Spleen (tissue), 7 donors: ENCODE measurements around a stretch of chr1.

GRCh38 chr1:188757570-188758376 lies 1719.9 kb downstream of the BRINP3 start:
- PRO-cap, 4 experiments: no peak in any of the 4 experiments
- RAMPAGE, long total RNA, 4 experiments: no peak in any of the 4 experiments

DNA sequence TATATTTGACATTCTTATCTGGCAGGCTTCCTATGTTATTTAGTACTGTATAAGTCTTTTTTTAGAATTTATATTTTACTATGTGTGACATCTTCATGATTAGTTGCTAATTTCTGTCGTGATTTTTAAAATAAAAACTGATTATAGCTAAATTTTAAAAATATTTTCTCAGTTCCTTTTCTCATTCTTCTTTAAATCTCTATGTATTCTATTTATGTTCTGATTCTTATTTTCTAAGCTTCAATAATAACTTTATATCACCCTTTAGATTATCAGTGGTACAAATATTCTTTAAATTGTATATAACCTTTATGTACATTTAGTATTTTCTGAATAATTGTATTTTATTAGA lies 844.6 kb downstream of the BRINP3 start:
- PRO-cap, 4 experiments: no peak in any of the 4 experiments
- RAMPAGE, long total RNA, 4 experiments: no peak in any of the 4 experiments

DNA sequence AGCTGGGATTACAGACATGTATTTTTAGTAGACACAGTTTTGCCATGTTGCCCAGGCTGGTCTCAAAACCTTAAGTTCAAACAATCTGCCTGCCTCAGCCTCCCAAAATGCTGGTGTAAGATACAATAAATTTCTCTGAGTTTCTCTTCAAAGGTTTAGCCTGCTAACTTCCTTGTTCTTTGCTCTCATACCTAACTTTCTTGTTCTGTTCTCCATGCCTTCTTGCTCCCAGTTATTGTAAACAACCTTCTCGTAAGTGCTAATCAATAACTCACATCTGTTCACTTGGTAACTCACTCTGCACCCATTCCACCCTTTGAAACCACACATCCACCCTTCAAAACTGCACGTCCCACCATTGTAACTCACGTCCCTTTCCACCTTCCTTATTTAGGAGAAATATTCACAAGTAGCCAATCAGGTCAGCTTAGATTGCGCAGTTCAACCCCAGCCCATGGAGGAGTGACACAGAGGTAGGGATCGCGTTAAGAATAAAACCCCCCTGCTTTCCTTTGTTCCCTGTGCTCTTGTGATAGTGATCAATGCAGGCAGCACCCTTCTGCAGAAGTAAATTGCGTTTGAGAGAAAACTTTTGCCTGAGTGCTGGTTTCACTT lies 789.4 kb upstream of the RGS18 start:
- PRO-cap, 4 experiments: no peak in any of the 4 experiments
- RAMPAGE, long total RNA, 4 experiments: no peak in any of the 4 experiments

- PRO-cap, 4 experiments: no peak in any of the 4 experiments
- RAMPAGE, long total RNA, 4 experiments: no peak in any of the 4 experiments
Observed at GRCh38 chr1:192066374-192066791, 91.9 kb upstream of the RGS18 start.

GRCh38 chr1:192767852-192768092 lies 41.1 kb upstream of the RGS2 start:
- PRO-cap, 4 experiments: no peak in any of the 4 experiments
- RAMPAGE, long total RNA, 4 experiments: no peak in any of the 4 experiments

- PRO-cap, 4 experiments: peak in 4 of 4 experiments; most common plus-strand start chr1:192812151 (in 3)
- RAMPAGE, long total RNA, 4 experiments: no peak in any of the 4 experiments
Observed at GRCh38 chr1:192811461-192812487, 2.9 kb downstream of the RGS2 start.

- PRO-cap, 4 experiments: no peak in any of the 4 experiments
- RAMPAGE, long total RNA, 4 experiments: no peak in any of the 4 experiments
Observed at GRCh38 chr1:193013179-193013841, 45.9 kb downstream of the UCHL5 start.

DNA sequence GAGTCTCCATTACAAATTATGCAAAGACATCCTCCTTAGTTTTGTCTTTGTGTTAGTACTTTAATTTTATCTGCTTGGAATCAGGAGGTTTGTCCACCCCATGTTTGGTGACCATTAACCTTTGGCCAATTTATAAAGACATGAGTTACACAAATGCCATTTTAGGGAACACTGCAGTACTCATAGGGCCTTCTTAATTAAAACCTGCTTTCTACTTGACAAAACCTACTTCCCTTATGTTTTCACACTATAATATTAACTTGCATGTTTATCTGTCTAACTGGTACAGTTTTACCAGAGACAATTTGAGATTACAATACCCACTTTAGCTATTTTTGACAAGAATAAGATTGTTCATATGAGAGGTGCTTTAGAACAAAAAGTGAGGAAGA lies 7.8 kb upstream of the CDC73 start:
- PRO-cap, 4 experiments: no peak in any of the 4 experiments
- RAMPAGE, long total RNA, 4 experiments: no peak in any of the 4 experiments

DNA sequence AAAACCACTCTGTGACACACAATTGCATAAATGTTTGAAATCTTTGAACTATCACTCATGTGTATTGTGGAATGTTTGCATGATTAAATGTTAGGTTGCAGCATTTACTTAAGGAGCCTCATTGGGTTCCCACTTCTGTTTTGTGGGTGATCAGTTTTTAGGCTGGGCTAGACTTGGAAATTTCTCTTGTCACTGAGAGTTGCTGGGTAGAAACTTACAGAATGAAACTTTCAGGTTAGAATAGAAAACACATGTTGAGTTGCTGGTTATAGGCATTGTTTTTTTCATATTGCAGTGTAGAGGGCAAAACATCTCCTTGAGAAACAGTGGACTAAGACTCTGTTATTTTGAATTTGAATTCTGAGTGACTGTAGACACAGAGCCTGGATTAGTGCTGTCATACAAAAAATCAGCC lies 270.6 kb upstream of the B3GALT2 start:
- PRO-cap, 4 experiments: no peak in any of the 4 experiments
- RAMPAGE, long total RNA, 4 experiments: start-site peak on the plus strand in 3 of 4 experiments, centred at positions 155 to 355 of the sequence, 7 to 10 reads per replicate

DNA sequence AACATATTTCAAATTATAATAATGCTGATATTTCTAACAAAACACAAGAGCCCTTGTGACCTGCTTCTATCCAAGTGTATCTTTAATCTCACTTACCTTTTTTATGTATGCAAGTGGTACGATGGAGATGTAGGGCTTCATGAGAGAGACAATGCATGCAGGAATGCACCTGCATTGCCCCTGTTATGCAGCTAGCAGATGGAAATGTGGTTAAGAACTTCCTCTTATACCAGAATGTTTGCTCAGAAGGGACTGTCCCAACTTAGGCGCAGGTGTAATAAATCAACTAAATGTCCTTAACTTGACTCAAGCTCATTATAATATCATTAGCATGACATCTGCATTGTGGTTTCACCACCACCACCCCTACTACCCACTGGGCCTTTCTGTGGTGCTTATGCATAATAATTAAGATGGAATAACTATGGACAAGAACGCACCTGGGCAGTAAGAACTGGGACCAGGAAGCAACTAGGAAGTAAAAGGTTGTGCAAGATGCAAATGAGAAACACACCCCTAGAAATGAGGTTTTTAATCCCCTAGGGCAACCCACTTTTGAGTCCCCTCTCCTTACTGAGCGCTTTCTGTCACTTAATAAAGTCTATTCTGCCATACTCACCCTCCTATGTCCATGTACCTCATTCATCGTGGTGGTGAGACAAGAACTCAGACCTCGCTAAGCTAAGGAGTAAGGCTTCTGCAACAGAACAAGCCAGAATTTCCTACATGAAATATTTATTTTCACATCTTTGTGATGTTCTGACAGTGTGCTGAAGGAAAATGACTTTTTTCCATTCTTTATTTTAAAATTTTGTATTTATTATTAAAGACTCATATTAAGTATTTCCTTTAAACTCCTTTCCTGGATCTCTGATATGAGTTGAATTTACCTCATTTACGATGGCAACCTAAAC lies 1103.3 kb upstream of the B3GALT2 start:
- PRO-cap, 4 experiments: no peak in any of the 4 experiments
- RAMPAGE, long total RNA, 4 experiments: start-site peak on the minus strand in 2 of 4 experiments, centred at positions 184 to 215 of the sequence, 35 to 68 reads per replicate

DNA sequence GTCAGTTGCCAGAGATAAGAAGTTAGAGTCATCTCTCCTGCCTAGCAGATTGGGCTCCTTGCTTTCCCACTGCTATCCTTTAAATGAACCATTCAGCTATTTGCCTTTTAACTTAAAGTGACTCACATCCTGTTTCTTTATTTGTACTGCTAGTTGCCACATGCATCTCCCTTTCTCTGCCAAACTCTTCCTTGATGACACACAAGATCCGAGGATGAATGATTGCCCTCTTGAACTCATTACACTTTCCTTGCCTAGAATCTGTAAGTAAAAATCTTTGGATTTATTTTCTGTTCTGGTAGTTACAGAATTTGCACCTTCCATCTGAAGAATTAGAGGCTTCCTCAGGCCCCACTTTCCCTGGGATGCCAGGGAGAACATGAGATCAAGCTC lies 427.0 kb downstream of the KCNT2 start:
- PRO-cap, 4 experiments: no peak in any of the 4 experiments
- RAMPAGE, long total RNA, 4 experiments: no peak in any of the 4 experiments

GRCh38 chr1:196438344-196438838 lies 169.8 kb downstream of the KCNT2 start:
- PRO-cap, 4 experiments: no peak in any of the 4 experiments
- RAMPAGE, long total RNA, 4 experiments: no peak in any of the 4 experiments

DNA sequence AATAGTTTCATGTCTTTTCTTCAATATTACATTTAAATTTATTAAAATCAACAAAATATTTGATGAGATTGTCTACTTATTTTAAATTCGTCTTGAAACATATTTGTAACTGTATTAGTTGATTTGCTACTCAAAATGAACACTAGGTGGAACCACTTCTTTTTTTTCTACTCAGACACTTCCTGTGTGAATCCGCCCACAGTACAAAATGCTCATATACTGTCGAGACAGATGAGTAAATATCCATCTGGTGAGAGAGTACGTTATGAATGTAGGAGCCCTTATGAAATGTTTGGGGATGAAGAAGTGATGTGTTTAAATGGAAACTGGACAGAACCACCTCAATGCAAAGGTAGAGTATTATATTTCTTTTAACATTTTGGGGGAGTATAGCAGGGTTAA lies 8.4 kb downstream of the CFHR1 start:
- PRO-cap, 4 experiments: no peak in any of the 4 experiments
- RAMPAGE, long total RNA, 4 experiments: start-site peak on the plus strand in 4 of 4 experiments, centred at positions 225 to 240 of the sequence, 32 to 280 reads per replicate

GRCh38 chr1:196887501-196887831 lies 386 bp upstream of the CFHR4 start:
- PRO-cap, 4 experiments: no peak in any of the 4 experiments
- RAMPAGE, long total RNA, 4 experiments: no peak in any of the 4 experiments

DNA sequence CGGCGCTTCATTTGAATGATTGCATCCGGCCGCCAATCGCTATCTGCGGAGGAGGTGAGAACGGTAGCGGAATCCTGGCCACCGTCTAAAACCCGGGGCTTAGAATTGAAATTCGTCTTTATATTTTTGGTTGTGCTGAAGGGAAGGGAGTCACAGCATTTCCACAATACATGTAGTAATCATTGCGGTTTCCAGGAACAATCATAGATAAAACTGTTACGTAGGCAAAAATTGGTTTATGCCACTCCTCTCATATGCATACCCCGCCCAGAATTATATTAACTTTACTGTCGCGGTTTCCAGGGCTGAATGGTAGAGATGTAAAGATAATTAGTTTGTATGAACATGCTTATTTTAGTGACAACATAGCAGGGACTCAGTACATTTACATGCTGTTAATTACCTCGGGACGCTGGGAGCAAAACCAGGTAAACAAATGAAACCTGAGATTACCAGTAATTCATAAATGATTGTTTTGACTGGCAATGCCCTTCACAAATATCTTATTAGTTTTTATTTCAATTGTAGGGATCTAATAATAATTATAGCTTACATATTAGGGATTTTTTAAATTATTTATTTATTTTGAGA lies 393 bp upstream of the ASPM start:
- PRO-cap, 4 experiments: peak in 1 of 4 experiments; most common plus-strand start position 42 of the sequence (in 1)
- RAMPAGE, long total RNA, 4 experiments: no peak in any of the 4 experiments

- PRO-cap, 4 experiments: no peak in any of the 4 experiments
- RAMPAGE, long total RNA, 4 experiments: no peak in any of the 4 experiments
Observed at GRCh38 chr1:197737032-197737644, 38.1 kb downstream of the DENND1B start.

DNA sequence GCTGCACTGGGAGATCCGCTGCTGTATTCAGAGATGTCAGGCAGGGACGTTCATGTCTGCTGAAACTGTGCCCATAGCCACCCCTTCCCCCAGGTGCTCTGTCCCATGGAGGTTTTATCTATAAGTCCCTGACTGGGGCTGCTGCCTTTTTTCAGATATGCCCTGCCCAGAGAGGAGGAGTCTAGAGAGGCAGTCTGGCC lies 18.5 kb upstream of the C1orf53 start:
- PRO-cap, 4 experiments: no peak in any of the 4 experiments
- RAMPAGE, long total RNA, 4 experiments: no peak in any of the 4 experiments

GRCh38 chr1:197917497-197918693 lies 723 bp downstream of the LHX9 start:
- PRO-cap, 4 experiments: no peak in any of the 4 experiments
- RAMPAGE, long total RNA, 4 experiments: no peak in any of the 4 experiments

DNA sequence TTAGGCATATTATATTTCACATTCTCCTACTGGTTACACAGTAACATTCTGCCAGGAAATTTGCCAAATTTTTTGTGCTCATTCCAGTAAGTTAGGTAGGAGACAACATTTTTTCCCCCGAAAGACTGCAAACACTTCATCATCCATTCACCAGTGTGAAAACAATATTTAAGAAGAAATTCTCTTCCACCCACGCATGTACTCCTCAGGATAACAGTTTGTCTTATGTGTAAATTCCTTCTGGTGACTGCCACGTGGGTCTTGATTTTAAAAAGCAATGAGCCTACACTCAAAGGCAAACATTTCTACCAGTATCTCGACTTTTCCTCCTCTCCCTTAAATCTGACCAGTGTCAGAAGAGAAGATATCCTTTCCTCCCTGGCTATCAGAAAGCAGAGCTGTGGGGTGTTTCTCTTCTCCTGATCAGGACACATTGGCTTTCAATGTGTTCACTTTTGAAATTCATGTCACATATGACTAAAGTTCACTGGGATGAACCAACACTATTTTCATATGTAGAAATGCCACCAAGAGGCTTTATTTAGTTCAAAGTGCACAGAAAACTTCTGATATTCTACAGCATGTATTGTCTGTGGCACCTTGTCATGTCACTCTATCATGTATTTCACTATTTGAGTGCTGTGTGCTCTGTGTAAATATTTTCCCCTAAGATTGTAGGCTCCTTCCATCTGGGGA lies 38.5 kb downstream of the LHX9 start:
- PRO-cap, 4 experiments: no peak in any of the 4 experiments
- RAMPAGE, long total RNA, 4 experiments: no peak in any of the 4 experiments

DNA sequence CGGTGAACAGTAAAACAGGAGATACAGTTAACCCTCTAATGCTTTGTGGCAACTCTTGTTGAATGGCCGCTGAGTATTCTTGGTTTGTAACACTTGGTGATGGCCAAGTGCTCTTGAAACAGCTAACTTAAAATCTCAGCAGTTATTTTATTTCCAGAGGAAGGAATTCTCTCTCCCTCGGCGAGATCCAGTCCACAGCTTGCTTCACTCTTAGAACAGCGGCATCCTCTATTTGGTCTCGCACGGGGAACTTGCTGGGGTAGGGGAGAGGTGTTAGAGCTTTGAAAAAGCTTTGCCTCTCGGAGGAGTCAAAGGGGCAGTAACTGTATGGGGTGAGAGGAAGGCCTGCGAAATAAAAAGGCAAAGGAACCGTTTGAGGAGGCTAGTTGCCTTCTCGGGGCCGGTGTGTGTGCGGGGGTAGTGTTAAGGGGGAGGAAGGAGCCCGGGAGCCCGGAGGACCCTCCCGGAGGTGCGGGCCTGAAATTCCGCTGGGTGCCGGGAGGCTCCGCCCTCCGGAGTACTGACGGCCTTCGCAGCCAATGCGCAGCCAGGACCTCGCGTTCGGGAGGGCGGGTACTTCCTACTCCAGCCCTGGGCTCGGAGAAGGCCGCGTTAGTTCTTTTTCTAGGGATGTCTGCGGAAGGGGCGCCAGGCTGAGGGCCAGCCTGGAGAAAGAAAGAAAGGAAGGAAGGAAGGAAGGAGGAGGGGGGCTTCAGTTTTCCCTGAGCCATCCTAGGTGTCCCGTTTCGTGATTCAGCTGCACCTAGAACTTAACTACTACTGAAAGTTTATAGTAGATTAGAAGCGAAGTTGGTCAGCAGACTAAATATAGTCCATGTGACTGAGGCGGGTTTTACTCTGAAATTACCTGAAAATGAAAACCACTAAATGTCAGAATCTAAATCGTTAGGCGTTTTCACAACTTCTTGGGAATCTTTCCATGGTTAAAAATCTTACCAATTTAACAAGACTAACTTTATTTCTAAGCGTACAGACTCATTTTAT lies 2.1 kb downstream of the NEK7 start:
- PRO-cap, 4 experiments: peak in 4 of 4 experiments; most common plus-strand start position 588 of the sequence (in 3); most common minus-strand start position 471 of the sequence (in 2)
- RAMPAGE, long total RNA, 4 experiments: no peak in any of the 4 experiments